ENCODE results near the genes OTOF, KCNK3, MAPRE3, OST4 and PREB.

DNA sequence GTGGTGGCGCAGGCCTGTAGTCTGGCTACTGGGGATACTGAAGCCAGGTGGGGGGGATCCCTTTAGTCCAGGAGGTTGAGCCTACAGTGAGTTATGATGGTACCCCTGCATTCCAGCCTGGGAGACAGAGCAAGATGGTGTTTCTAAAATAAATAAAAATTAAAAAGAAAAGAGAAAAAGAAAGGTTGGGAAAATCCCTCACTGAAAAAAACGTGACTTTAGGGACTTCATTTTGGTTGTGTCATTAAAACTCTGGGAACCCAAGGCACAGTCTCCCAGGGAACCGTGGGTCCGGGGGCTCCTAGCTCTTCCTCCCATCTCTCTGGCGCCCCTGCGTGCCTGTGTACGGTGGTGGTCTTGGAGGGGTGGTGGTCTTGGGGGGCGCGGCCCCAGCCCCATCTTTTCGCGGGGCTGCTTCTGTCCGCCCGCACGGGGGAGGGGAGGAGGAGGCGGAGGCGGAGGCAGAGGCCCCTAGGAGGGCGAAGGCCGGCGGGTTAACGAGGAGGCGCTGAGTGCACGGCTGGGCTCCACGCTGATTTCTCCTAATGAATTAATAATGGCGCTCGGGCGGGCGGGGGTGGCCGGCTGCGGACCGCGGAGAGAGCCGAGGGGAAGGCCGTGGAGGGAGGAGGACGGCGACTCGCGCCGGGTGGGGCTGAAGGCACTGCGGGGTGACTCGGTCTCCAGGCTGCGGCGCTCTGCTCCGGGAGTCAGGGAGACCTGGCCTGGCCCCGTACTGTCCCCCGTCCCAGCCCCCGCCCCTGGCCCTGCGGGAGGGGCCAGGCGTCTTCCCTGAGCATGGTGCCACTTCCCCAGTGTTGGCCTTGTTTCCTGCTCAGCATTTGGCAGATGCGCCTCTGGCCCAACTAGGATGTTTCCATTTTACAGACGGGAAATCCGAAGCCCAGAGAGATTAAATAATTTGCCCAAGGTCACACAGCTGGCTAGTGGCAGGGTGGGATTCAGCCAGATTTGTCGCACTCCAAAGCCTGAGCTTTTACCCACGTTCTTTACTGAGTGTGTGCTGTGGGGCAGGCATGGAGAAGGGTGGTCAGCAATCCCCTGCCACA is 5.9 kb downstream of the GAREM2 start:
- PRO-cap, result unidirectional peak, plus-strand start at position 511 of the sequence

DNA sequence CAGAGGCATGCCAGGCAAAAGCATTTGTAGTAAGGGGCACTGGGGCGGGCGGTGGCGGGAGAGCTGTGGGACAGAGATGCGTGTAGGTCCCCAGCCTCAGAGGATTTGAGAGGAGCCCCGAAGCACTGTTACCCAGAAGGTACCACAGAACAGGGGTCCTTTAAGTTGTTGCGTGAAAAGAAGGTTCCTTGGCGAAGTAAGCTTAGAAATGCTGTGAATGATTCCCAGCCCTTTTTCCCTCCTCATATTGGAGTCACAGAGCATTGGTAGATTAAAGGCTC is 12.5 kb downstream of the GAREM2 start:
- PRO-cap, result no peak

DNA sequence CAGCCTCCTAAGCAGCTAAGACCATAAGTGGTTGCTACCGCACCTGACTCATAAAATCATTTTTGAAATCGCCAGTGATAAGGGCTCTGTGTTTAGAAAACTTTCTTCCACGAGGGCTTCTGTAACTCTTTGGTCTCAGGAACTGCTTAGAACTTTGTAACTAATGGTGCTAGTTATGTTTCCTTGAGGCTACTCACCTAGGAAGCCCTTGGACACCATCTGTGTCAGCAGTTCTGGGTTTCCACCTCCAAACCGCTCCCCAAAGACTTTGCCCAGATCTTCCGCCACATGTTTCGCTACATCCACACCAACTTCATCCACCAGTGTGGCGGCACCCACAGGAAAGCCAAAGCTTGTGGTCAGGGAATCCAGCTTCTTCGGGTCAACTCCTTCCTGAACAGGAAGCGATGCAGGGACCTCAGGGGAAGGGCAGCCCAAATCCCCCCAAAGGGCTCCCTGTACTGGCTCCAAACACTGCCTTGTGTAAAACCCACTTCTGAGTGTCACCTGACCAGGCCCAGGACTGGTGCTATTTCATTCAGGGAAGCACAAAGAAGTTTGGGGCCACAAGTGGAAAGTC is 20.6 kb downstream of the GAREM2 start:
- PRO-cap, result no peak

- PRO-cap, result no peak
Measured at GRCh38 chr2:26412046-26412769, 10.5 kb downstream of the DRC1 start.

DNA sequence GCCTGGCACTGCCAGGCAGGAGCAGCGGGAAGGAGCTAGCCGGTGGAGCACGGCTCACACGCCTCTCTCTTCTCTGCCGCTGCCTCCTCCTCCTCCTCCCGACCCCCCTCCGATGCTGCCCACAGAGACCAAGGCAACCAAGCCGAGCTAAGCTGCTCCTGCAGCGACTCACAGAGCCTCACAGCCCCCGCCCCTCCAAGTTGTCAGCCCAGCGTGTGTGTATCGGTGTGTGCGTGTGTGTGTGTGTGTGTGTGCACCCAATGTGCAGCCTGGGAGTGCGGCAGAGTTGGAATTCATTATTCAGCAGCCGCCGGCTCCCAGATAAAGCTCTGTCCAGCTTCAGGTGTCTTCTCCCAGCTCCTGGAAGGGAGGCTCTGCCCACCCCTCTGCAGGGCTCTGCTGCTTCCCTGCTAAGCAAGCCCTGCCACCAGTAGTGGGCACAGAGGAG is at the start of gene OTOF:
TSS of gene OTOF (minus strand) at position 172 of the 448 bp plus-strand sequence.
- PRO-cap, result no peak

GRCh38 chr2:26605751-26606738 is 35.1 kb downstream of the CIB4 start:
- PRO-cap, result no peak

- PRO-cap, result bidirectional peak, plus-strand start at chr2:26692731, minus-strand start at chr2:26692517
Measured at GRCh38 chr2:26692599-26693237, at the start of gene KCNK3. Gene KCNK3 (plus strand): TSS chr2:26692722.

- PRO-cap, result no peak
Measured at GRCh38 chr2:26922657-26923093, 47.8 kb upstream of the MAPRE3 start.

GRCh38 chr2:26970076-26971165 is at the start of gene MAPRE3:
Gene MAPRE3 (plus strand): TSS chr2:26970637.
- PRO-cap, result unidirectional peak, plus-strand start at chr2:26970655

- PRO-cap, result no peak
Measured at GRCh38 chr2:26991609-26992178, 21.3 kb downstream of the MAPRE3 start.

DNA sequence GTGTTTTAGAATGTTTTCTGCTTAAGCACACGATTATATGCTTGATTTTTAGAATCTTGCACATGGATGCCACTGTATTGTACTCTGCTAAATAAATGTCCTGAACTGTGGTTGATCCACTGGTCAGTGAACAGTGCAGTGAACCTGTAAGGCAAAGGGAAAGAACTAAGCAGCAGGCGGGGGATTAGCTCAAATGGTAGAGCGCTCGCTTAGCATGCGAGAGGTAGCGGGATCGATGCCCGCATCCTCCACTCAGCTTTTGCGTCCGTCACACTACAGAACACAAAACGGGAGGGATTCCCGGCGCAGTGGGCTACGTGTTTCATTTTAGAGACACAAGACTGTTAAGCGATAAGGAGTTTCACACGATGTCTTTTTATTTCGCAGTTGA is 437 bp upstream of the AGBL5 start:
- PRO-cap, result unidirectional peak, plus-strand start at position 175 of the sequence

- PRO-cap, result bidirectional peak, plus-strand start at chr2:27071820, minus-strand start at chr2:27071650
Measured at GRCh38 chr2:27071547-27071968, at the start of gene OST4. Gene OST4 (minus strand): TSS chr2:27071654.

DNA sequence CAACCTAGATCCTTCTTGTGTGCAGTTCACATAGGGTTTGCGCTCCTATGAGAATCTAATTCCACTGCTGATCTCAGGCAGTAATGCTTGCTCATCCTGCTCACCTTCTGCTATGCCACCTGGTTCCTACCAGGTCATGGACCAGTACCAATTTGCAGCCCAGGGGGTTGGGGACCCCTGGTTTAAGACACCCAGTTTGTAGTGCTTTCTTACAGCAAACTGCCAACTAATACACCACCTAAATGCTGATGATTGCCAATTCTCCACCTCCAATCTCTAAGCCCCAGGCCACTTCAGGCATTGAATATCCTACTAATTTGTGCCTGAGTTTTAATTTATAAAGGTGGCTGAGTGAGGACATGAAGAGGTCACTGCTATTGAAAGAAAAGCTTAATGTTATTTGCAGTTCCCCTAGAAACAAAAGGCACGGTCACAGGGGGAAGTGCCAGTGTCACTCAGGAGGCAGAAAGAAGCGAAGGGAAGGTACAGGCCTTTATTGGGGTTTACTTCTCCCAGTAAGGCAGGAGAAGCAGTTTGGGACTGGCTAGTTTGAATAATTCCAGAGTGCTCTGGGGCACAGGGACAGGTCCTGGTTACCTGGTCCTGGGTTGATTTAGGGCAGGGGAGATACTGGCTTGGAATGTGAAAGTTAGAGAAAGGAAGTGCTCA is 1.8 kb upstream of the ABHD1 start:
- PRO-cap, result no peak

DNA sequence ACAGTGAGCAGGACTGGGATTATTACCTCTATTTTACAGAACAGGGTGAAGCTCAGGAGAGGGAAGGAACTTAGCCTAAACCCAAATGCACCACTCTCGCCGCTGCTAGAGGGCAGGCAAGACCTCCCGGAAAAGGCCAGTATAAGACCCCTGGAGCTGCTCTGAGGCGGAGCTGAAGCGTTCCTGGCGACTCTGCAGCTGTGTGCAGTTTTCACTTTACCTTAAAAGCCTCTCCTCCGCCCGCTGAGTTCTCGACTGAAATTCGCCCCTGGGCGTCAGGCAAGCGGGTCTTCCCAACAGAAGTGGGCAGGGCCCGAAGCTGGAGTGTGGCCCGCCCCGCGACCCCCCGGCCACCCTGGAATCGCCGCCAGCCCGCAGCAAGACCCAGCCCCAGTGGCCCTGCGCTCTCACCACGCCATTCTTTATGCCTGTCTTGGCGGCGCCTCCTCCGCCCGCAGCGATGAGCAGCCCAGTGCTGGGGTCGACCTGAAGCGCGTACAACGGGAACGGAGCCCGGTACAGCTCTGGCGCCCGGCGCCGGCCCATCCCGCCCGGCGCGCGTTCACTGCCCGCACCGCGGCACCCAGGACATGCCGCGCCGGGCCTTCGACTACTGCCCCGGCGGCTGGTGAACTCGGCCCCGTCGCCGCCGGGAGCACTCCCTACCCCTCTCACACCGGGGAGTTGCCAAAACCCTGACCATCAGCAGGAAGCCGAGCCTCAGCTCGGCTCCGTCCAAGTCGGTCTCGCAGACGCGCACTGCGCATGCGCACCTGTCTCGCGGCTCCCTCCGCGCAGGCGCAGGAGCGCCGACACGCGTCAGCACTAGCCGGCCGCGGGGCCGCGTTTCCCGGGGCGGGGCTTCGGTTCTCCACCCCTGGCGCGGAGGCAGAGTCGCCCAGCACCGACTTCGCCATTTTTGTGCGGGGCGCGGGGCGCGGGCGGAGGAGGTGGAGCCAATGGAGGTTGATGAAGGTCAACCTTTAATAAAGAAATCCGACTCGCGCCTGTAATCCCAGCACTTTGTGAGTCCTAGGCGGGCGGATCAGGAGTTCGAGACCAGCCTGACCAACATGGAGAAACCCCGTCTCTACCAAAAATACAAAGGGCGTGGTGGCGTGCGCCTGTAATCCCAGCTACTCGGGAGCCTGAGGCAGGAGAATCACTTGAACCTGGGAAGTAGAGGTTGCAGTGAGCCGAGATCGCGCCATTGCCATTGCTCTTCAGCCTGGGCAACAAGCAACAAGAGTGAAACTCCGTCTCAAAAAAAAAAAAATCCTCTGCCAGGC is at the start of gene PREB:
TSS of gene PREB (minus strand) at position 761 of the 1,289 bp plus-strand sequence.
- PRO-cap, result bidirectional peak, plus-strand start at position 922 of the sequence, minus-strand start at position 748 of the sequence

GRCh38 chr2:27320934-27321548 is 1.9 kb downstream of the MPV17 start:
- PRO-cap, result unidirectional peak, plus-strand start at chr2:27321336

- PRO-cap, result no peak
Measured at GRCh38 chr2:27335328-27335860, 12.5 kb upstream of the MPV17 start.

- PRO-cap, result no peak
Measured at GRCh38 chr2:27622604-27623168, 6.1 kb downstream of the CCDC121 start.

DNA sequence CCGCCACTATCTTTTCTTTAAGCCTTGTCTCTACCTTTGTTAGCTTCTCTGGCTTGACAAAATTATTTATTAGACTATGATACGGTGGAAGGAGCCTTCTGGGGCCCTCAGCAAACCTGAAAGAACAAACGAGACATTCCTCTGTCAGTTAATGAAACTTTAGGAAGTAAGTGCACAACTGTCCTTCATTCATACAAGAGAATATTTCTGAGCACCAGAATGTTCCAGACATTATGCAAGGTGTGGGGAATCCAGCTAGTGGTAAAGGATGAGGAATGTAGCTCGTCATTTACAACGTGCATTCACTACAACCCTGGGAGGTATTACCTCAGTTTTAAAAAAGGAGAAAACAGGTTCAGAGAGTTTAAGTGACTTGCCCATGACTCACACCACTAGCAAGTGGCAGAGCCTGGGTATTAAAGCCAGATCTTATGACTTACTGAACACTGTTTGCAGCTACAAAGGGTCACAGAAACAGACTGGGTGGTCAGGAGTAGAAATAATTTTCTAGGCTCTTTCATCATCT is 947 bp downstream of the CCDC121 start:
- PRO-cap, result no peak

- PRO-cap, result no peak
Measured at GRCh38 chr2:27649426-27649863, 14.0 kb downstream of the SUPT7L start.

DNA sequence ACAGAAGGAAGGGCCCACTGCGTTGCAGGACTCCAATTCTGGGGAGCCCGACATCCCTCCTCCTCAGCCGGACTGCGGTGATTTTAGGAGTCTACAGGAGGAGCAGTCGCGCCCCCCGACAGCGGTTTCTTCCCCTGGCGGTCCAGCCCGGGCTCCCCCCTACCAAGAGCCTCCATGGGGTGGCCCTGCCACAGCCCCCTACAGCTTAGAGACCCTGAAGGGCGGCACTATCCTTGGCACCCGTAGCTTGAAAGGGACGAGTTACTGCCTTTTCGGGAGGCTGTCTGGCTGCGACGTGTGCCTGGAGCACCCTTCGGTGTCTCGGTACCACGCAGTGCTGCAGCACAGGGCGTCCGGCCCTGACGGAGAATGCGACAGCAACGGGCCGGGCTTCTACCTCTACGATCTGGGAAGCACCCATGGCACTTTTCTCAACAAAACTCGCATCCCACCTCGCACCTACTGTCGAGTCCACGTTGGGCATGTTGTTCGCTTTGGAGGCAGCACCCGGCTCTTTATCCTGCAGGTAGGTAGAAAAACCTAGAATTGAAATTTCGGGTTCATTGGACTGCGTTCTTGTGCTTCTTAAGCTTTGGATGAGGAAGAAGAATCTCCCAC is 472 bp downstream of the SLC4A1AP start:
- PRO-cap, result no peak